Neuron (in vitro differentiated cells): ENCODE measurements around a stretch of chr17.

- PRO-cap = unidirectional peak, minus-strand start at chr17:9003528; bidirectional peak, plus-strand start at chr17:9003916, minus-strand start at chr17:9003713
These were observed 17.8 kb upstream of the NTN1 start for GRCh38 chr17:9003447-9004045.

GRCh38 chr17:9022021-9022985 lies 993 bp downstream of the NTN1 start:
- PRO-cap = no peak

DNA sequence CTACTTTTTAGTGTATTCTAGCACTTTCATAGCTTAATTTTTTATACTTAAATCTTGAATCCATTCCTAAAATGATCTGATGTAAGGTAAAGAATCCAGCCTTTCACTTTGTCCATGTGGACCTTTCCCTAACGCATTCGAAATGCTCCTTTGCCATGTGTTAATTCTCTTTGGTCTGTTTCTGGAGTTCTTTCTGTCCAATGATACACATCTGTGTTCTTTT lies 74.0 kb downstream of the NTN1 start:
- PRO-cap = no peak

DNA sequence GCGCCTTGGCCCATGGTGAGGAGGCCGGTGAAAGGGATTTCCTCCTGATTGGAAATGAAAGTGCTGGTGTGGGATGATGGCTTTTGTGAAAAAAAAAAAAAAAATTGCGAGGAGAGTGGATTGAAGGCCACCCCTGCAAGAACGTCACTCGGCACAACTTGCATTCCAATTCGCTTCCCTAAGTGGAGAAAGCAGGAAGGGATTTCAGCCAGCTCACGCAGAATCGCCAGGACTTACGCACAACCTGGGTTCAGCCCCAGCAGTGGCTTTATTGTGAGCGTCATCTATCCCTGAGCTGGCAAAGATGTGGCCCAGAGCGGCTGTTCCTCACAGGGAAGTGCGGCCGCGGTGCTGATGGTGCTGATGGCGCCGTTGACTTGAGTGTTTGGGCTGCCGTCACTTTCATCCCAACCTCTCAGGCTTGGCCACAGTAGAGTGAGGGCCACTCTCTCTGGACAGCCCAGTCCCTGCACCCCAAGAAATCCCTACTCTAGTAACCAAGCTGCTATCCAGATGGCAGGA lies 197.6 kb downstream of the NTN1 start:
- PRO-cap = no peak

GRCh38 chr17:9260821-9261146 lies 239.5 kb downstream of the NTN1 start:
- PRO-cap = no peak

DNA sequence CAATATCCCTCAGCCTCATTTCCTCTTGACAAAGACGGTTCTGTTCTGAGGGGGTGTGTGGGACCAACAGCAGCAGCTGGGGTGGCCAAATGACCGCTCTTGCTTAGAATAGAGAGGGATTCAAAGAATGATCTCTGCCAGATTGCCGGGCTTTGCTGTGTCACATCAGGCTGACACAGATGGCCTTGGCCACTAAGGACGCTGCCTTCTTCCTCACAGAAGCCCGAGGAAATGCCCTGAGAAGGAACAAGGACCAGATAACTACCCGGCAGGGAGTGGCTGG lies 250.7 kb downstream of the NTN1 start:
- PRO-cap = bidirectional peak, plus-strand start at position 216 of the sequence, minus-strand start outside the sequence

DNA sequence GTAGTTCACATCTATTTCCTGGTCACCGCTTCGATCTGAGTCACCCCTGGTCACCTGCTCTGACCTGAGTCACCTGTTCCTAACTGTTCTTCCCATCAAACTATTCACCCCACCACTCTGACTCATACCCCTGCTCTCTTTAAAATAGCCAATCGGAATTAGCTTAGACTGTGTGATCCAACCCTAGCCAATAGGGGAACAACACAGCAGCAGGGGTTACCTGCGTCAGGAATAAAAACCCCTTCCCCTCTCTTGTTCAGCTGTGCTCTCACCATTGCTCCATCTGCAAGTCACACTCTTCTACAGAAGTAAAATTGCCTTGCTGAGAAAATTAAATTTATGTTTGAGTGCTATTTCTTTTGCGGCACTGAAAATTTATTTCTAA lies 240.6 kb downstream of the STX8 start:
- PRO-cap = no peak

GRCh38 chr17:9836135-9836629 lies 10.5 kb downstream of the GLP2R start:
- PRO-cap = no peak

- PRO-cap = no peak
These were observed 71.2 kb downstream of the GAS7 start for GRCh38 chr17:10127130-10127586.

DNA sequence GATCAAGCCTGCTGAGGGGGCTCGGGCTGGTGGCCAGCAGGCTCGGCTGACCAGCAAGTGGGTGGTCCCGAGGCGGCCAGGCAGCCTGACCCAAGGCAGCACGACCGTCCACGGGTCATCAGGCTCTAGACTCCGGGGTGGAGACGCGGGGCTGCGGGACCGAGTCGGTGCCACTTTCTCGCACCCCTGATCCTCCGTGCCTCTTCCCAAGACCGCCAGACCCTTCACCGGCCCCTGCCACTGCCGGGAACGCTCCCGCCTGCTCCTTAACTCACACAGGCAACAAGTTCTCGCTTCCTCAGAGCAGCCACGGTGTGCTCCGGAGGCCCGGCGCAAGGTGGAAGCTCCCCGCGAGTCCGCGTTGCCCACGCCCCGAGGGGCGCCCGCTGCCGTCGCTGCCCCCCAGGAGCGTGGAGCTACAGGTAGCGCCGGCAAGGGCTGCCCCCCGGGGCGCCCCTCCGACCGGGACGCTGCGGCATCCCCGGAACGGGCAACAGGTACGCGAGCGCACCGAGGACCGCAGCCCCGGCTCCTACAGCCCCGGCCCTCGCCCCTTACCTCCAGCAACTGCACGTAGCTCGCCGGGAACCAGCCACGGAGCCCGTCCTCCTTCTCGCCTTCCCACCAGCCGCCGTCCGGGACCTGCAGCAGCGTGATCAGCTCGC lies 624 bp downstream of the GAS7 start:
- PRO-cap = no peak

- PRO-cap = no peak
These were observed 79.7 kb upstream of the GAS7 start for GRCh38 chr17:10278066-10278590.

- PRO-cap = no peak
These were observed 381 bp downstream of the MYH2 start for GRCh38 chr17:10549041-10549513.

DNA sequence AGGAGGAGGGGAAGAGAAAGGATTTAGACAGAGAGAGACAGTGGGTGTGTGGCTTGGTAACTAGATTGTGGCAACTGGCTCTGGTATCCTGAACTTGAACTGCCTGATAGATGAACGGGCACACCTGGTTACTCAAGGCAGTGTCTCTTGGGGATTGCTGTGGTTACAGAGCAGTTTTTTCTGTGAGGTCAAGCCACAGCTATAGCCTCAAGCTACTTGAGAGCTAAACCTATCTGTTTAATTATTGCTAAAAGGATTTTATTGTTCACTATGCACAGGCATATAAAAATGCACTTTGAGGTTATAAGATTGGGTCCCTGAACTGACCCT lies 29.8 kb upstream of the MYH2 start:
- PRO-cap = no peak

DNA sequence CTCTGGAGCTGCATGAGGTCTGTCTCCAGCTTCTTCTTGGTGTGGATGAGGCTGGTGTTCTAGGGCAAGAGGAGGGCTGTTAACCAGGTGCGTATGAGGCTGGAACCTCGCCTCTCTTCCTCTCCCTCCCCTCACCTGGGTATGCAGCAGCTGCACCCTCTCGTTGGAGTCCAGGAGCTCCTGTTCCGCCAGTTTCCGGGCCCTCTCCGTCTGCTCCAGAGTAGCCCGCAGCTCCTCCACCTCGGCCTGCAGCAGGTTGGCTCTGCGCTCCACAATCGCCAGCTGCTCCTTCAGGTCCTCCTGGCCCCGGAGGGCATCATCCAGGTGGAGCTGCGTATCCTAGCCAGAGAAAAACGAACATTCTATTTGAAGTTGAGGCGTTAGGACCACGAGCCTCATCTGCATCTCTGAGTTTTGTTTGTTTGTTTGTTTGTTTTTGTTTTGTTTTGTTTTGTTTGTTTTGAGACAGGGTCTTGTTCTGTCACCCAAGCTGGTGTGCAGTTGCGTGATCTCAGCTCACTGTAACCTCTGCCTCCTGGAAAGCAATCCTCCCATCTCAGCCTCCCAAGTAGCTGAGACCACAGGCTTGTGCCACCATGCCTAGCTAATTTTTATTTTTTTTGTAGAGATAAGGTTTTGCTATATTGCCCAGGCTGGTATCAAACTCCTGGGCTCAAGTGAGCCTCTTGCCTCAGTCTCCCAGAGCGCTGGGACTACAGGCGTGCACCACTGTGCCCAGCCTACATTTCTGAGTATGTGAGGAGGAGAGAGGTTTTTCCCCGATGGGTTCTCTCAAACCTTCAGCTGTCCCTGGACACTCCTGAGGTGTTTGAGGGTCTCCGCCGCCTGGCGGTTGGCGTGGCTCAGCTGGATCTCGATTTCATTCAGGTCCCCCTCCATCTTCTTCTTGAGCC lies 25.2 kb downstream of the MYH3 start:
- PRO-cap = no peak

DNA sequence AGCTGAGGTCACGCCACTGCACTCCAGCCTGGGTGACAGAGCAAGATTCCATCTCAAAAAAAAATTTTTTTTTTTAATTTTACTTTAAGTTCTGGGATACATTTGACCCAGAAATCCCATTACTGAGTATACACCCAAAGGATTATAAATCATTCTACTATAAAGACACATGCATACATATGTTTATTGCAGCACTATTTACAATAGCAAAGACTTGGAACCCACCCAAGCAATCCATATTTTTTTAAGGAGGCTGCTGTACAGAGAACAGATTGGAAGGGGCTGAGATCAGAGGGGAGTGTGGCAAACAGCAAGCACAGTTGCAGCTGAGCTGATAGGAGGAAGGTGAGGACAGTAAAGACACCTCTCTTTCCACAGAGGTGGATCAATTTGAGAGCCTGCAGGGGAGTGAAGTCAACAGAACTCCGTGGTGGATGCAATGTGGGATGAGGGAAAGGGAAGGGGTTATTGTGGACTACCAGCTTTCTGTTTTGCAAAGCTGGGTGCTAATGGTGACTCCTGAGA lies 10.2 kb upstream of the TMEM238L start:
- PRO-cap = no peak

- PRO-cap = no peak
These were observed 117.8 kb downstream of the MAP2K4 start for GRCh38 chr17:12138373-12138987.

GRCh38 chr17:12620193-12620633 lies 45.5 kb upstream of the MYOCD start:
- PRO-cap = no peak

GRCh38 chr17:12667219-12667792 lies 1.6 kb downstream of the MYOCD start:
- PRO-cap = no peak

DNA sequence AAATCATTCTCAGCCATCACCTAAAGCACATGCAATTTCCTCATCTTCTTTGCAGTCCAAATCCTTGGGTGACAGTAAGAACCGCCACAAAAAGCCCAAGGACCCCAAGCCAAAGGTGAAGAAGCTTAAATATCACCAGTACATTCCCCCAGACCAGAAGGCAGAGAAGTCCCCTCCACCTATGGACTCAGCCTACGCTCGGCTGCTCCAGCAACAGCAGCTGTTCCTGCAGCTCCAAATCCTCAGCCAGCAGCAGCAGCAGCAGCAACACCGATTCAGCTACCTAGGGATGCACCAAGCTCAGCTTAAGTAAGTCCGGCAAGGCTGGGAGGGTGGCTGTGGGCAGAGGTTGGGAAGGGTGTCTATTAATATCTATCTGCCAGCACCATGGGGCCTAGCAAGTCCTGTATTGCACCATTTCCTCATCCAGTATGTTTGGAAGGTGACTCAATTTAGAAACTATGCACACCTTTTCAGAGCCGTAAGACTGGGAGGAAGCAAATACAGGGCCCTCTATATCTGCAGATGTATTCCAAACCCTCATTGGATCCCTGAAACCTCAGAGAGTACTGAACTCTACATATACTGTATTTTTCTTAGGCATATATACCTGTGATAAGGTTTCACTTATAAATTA lies 45.1 kb upstream of the ARHGAP44 start:
- PRO-cap = no peak

DNA sequence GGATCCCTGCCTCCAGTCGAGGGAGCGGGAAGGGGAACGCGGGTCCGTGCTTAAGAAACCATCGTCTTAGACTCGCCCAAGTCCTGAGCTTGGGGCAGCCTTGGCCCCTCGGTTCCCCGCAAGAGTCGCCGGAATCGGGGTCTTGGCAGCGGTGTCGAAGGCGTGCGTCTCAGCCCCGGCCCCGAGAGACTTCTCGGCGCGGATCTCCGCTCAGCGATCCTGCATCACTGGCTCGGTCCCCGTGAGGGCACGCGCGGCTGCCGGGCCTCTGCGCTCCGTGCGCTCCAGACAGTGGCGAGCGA lies 453 bp downstream of the HS3ST3A1 start:
- PRO-cap = no peak